SK-MEL-5 (cell line): ENCODE measurements around the gene ADCY5.

RAMPAGE:
- cytosol, long total RNA, result no peak
- long total RNA, result no peak
- nucleus, long total RNA, result no peak
These were observed 2.6 kb downstream of the HCLS1 start for GRCh38 chr3:121658057-121658529.

GRCh38 chr3:121728999-121729403, 20.5 kb downstream of the GOLGB1 start:
RAMPAGE:
- cytosol, long total RNA, result no peak
- long total RNA, result no peak
- nucleus, long total RNA, result no peak

GRCh38 chr3:121749786-121750407, 356 bp upstream of the GOLGB1 start:
RAMPAGE:
- cytosol, long total RNA, result no peak
- long total RNA, result no peak
- nucleus, long total RNA, result start-site peak on the plus strand at chr3:121749994-121750021, 33 and 12 reads in 2 replicates

DNA sequence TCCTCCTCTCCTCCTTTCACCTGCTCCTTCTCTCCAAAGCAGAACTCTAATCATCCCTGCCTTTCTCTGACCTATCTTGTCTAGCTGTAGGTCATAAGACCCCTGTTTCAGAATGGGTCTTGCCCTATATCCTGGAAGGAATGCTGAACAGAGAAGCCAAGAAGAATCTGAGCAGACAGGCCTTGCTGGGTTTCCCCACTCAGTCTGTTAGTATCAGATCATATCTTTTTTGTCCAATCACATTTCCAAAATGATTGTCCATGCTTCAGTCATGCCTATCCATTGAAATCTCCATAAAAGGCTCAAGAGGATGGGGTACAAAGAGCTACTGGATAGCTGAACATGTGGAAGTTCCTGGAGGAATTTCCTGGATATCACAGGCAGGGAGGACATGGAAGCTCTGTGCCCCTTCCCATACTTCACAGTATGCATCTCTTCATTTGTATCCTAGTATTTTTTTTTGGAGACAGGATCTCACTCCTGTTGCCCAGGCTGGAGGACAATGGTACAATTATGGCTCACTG, 4.1 kb downstream of the IQCB1 start:
RAMPAGE:
- cytosol, long total RNA, result no peak
- long total RNA, result no peak
- nucleus, long total RNA, result no peak

DNA sequence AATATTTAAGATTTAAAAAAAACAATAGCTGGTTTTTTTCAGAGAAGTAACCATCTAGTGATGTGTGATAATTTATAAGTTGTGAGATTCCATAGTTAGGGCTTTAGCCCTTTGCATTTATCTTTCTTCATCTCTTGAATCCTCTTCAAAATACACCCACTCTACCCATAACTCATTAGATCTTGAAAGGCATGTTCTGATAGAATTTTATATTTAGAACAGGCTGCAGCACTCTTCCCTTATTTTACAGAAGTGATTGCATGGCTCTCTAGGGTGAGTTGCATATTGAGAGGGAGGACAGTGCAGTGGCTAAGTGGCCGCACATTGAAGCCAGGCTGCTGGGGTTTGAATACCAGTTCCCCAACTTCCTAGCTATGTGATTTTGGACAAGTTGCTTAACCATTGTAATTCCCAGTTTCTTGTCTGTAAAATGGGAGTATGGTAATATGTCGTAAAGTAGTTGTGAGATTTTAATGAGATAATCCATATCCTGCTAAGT, 2.5 kb downstream of the CD86 start:
RAMPAGE:
- cytosol, long total RNA, result no peak
- long total RNA, result no peak
- nucleus, long total RNA, result no peak

DNA sequence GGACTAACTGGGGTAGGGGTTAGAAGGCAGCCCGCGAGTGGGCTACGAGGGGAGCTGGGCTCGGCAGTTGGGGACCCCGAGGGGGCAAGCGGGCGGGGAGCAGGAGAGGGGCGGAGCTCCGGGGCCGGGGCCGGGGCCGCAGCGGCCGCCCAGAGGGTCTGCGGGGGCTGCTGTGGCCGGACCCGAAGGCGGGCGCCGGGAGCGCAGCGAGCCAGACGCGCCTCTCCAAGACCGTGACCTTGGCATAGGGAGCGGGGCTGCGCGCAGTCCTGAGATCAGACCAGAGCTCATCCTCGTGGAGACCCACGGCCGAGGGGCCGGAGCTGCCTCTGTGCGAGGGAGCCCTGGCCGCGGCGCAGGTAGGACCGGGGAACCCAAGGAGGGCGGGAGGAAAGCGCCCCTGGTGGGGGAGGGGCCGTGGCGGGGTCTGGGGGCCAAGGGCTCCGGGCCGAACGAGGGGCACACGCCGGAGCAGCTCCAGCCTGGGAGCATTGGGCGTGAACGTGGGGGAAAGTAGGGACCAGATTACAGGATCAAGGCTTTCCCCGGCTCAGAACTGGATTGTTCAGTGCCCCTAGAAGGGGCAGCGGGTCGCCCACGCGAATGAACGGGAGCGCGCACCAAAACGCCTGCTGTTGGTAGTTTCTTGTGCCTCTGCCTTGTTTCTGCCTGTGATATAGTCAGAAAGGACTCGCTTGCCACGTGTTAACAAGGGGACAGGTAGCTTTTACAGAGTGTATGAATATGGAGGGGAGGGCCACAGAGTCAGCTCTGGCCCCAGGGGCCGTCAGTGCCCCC, 902 bp downstream of the CASR start:
RAMPAGE:
- cytosol, long total RNA, result no peak
- long total RNA, result no peak
- nucleus, long total RNA, result no peak

DNA sequence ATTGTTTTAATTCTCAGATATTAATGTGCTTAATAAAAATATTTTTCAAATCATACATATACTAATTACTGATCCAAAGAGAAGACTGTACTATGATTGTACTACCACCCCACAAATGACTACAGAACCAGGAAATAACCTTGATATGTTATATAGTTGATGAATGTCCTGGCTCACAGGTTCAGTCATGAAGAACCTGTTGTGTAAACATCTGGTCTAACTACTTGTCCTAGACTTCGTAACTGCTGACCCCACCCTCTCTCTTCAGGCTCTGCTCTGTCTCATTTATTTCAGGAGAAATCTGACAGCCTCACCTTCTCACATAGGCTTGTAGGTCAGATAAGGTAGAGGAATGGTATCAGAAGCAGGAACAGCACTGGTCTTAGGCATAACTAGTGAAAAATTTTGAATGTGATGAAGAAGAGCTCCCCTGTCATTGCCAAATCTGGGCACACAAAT, 14.7 kb upstream of the CSTA start:
RAMPAGE:
- cytosol, long total RNA, result no peak
- long total RNA, result no peak
- nucleus, long total RNA, result no peak

DNA sequence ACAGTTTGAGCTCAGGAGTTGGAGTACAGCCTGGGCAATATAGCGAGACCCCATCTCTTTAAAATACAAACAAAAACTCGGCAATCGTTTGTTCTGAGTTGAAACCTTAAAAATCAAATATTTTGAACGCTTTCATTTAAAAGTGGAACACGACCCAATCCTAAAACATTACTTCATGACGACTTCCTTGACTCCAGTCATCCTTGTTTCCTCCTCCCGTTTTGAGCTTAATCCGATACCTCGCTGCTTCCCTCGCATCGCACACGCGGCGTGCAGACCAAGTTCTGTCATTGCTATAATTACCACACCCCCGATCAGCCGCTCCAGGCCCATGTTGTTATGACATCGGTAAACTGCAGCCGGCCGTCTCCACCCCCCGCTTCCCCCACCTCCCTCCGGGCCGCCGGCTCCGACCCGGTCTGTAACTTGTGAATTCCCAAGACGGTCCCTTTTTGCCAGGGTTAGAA, 864 bp downstream of the KPNA1 start:
RAMPAGE:
- cytosol, long total RNA, result no peak
- long total RNA, result no peak
- nucleus, long total RNA, result no peak

DNA sequence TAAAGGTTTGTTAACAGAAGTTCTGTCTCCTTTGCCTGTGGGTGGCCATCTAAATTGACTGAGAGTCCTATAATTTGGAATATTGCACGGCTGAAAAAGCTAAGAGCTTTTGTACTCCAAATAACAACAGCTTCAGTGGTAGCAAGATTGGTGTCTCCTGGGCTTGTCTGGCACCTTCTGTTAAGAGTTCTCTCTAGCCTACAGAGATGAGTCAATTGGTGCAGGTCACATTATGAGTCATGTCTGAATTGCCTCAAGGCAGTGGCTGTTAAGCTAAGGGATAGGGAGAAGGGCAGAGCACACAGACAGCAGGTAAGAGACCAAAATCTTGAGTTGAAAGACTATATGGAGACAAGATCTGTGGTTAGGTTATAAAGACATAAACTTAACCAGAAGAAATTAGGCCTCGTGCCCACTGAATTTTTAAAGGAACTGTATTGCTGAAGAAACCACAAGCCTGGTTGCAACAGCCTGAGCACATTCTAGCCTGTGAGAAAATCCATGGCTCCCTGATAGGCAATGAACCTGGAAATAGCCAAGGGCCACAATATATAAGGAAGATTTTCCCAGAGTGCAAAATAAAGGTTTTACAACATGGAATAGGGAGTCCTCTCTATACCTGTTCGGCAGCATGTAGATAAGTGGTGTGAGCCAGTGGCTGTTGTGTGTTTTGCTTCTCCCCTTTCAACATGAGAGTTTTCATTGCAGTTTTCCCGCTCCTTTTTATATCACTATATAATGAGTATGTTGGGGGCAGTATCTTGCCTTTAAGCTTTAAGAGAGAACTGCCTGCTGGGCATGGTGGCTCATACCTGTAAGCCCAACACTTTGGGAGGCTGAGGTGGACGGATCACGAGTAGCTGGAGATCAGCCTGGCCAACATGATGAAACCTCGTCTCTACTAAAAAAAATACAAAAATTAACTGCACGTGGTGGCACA, 19.3 kb upstream of the KPNA1 start:
RAMPAGE:
- cytosol, long total RNA, result no peak
- long total RNA, result no peak
- nucleus, long total RNA, result no peak

RAMPAGE:
- cytosol, long total RNA, result no peak
- long total RNA, result no peak
- nucleus, long total RNA, result no peak
These were observed 4.5 kb downstream of the SLC49A4 start for GRCh38 chr3:122799115-122799923.

DNA sequence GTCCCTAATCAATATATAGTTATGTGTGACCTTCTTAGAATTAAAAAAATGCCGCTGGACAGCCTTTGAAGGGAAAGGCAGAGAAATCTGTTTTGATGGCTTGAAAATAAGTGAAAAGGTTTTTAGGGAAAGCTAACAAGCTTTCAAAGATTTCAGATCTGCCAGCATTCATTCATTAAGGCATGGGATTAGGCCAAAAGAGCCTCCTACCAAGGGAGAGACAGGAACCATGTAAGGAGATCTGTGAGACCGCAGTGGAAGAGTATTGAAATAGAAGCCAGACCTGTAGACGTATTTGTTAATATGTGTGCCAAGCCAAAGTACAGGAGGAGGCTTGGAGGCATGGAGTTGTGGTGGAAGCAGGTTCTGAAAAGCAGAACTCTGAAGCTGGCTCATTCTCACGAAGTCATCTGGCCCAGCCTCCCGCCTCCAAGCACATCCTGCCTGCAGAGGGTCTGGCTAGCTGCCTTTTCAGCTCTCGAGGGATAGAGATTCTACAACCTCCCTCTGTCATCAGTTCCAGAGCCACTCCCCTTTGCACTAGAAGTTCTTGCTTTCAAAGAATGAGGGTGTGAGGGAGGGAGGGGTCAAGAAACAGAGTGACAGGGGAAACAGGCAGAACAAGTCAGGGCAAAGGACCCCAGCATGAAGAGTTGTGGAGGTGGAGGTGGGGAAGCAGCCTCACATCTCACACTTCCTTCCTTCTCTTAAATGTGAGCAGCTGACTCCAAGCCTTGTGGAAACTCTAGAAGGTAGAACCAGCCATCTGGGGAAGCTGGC, 95.1 kb downstream of the SLC49A4 start:
RAMPAGE:
- cytosol, long total RNA, result no peak
- long total RNA, result no peak
- nucleus, long total RNA, result no peak

DNA sequence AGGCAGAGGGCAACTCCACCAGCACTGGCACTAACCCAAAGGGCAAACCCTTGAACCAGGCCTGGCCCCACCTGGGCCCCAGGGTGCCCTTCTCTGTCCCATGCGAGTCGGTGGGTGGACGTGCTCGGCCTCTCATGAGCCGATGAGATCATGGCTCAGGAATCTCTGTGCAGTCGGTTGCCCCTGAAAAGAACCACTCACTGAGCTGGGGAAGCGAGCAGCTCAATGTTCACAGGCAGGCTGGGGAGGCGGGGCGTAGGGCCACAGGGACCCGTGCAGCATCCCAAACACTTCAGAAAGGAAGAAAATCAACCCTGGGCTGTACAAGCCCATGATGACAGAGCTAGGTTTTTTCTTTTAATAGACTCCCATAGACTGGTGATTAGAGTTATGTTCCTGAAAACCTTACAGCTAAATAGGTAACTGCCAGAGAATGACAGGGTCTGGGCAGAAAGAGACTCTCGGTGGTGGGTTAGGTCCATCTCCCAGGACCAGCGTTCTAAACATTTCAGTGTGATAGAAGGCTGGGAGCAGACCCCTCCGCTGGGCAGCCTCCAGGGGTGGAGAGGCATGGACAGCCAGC, 49.3 kb downstream of the SEMA5B start:
RAMPAGE:
- cytosol, long total RNA, result no peak
- long total RNA, result no peak
- nucleus, long total RNA, result no peak

RAMPAGE:
- cytosol, long total RNA, result no peak
- long total RNA, result no peak
- nucleus, long total RNA, result no peak
These were observed 57.8 kb upstream of the SEC22A start for GRCh38 chr3:123143691-123144553.

DNA sequence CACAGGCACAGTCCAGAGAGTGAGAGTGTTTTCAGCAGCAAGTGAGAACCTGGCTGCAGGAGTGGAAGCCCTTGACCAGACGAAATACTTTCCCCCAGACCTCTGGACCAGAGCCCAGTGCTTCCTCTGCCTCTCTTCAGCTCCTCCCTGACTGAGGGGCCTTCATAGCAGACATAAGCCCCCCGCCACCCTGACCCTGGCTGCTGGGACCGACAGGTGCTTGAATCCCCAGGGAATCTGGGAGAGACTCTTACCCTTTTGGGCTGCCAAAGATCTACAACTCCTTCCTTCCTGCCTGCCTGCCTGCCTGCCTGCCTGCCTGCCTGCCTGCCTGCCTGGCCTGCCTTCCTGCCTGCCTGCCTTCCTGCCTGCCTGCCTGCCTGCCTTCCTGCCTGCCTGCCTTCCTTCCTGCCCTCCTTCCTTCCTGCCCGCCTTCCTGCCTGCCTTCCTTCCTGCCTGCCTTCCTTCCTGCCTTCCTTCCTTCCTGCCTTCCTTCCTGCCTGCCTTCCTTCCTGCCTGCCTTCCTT, 50.2 kb upstream of the SEC22A start:
RAMPAGE:
- cytosol, long total RNA, result no peak
- long total RNA, result no peak
- nucleus, long total RNA, result no peak

RAMPAGE:
- cytosol, long total RNA, result no peak
- long total RNA, result no peak
- nucleus, long total RNA, result no peak
These were observed 9.0 kb downstream of the SEC22A start for GRCh38 chr3:123210277-123211556.

DNA sequence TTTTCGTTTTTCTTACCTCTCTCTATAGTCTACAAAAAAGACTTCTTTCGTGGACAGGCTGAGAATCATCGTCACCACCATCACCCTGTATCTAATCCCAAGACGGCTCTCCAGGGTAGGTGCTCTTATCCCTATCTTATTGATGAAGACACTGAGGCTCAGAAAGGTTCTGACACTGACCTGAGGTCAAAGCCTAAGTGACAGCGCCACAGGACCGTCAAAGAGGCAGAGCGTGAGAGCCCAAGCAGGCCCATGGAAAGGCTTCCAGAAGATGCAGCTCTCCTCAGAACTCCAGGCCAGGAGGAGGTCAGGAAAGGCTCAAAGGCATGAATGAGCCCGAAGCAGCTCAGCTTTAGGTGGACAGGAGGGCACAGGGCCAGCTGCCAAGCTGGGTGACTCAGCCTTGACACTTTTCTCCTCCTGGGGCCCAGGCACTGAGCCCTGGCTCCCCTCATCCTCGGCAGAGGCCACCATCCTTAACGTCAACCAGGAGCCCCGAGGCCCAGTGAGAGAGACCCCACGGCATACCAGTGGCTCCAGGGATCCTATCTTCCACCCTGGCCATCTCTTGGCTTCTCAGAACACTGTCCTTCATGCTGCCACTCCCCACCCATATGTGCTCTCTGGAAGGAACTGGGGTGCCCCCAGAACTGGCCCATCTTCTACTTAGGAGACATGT, 62.9 kb downstream of the ADCY5 start:
RAMPAGE:
- cytosol, long total RNA, result no peak
- long total RNA, result no peak
- nucleus, long total RNA, result no peak

RAMPAGE:
- cytosol, long total RNA, result no peak
- long total RNA, result no peak
- nucleus, long total RNA, result no peak
These were observed 52.1 kb downstream of the ADCY5 start for GRCh38 chr3:123396597-123397379.

DNA sequence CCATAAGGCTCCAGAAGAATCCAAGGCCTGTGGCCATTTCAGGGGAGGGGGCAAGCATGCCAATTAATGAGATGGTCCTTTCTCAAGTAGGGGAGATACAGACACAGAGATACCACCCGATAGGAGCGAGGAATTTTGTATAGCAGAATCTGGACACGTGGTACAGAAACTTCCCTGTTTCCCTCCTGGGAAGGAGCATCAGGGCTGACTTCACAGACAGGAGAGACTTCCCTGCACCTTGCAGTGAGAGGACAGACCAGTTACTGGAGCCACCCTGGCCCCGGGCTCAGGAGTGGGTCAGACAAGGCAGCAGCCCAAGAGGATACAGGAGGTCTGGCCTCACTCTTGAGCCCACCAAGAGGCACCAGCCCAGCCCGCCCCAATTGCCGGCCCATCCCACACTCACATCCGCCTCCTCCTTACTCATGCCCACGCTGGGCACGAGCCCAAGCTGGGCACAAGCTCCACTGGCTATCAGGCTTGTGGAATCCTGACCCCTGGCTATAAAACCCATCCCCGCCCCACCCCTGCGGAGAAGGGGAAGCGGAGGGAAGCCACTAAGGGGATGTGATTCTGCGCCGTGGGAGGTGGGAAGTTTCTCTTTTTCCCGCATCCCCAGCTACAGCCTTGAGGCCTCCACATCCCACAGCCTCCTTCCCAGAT, 26.0 kb downstream of the ADCY5 start:
RAMPAGE:
- cytosol, long total RNA, result no peak
- long total RNA, result no peak
- nucleus, long total RNA, result no peak

DNA sequence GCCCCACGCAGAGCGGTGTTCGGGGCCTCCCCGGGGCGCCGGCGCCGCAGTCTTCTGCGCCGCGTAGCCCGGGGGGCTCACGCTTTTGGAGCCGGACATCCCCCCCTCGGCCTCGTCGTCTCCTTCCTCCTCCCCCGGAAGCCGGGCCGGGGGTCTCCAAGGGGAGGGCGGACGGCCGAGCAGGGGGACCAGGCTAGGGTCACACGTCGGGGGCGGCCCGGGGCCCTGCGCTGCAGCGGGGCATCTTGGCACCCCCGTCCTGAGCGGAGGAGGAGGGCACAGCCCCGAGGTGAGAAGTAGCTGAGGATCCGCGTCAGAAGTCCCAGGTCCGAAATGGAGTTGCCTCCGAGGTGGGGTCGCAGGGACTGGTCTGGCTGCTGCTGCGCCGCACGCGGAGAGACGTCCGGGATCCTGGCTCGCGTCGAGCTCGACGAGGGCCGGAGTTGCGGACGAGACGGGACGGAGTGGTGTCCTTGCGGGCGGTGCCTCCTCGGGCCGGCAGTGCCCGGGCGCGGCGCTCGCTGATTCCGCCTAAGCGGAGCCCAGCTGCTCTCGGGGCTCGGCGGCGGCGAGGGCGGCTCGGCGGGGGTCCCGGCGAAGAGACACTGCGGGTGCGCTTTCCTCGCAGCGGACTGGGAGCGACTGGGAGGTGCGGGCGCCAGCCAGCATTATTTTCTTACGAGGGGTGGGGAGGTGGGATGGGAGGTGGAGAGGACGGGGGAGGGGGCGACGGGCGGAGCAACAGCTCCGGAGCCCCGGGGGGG, at the start of gene ADCY5:
ADCY5 (minus strand) TSS at position 644 of the 764 bp plus-strand sequence.
RAMPAGE:
- cytosol, long total RNA, result no peak
- long total RNA, result no peak
- nucleus, long total RNA, result no peak

DNA sequence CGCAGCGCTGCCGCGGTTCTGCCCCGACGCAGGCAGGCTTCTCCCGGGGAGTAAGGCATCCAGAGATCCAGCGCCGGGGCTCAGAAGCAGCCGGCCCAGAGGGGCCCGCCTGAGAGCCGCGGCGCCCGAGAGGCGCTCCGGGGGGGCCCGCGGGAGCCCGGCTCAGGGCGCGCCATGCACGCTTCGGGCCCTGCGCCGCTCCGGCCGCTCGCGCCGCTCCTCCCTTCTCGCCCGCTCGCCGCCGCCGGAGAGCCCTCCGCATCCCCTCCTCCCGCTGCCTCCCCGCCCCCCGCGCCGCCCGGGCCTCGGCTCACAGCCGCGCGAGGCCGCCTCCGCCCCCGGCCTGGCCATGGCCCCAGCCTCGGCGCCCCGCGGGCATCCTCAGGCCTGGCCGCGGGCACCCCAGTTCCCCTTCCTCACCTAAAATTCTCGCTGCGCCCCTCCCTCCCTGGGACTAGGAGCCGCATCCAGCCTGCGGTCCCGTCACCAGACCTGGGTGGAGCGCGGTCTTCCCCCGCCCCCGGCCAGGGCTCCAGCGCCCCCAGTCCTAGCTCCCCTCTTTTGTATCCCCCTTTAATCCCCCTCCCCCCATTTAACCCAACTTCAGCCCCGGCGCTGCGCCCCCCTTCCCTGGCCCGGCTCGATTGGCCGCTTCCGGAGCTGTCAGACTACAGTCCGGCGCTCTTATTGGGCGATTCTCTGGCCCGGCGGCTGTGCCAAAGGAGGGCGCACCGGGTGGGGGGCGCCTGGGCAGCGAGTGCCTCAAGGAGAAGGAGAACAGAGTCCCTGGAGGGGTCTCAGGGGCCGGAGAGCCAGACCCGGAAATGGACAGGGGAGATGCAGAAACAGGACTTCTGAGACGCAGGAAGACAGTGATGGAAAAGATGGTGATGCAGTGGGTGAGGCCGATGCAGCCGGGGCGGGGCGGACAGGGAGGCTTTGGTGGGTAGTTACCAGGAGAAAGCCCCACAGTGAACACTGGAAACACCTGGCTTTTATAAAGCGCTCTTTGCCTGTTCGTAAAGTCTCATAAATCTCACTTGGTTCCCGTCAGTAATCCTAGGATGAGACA, 972 bp upstream of the ADCY5 start:
RAMPAGE:
- cytosol, long total RNA, result no peak
- long total RNA, result no peak
- nucleus, long total RNA, result no peak